ENCODE measurements around a stretch of chr6.

DNA sequence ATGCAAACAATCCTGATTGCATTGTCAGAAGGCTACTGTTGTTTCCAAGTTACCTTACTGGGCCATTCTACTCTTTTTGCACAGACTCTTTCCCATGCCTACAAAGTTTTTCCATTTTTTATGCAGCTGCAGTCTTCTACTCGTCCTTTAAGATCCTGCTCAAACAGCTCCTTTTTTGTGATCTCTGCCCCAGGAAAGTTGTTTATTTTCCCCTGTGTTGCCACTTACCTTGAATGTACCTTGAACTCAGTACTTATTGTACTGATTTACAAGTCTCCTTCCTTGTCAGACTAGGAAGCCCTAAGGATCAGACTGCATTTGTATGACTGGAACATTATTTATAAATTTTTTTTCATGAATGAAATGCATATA lies 97.7 kb downstream of the CRYBG1 start:
- PRO-cap, 2 experiments = no peak in any of the 2 experiments

GRCh38 chr6:106546247-106546764 lies 83.0 kb downstream of the RTN4IP1 start:
- PRO-cap, 2 experiments = no peak in any of the 2 experiments

DNA sequence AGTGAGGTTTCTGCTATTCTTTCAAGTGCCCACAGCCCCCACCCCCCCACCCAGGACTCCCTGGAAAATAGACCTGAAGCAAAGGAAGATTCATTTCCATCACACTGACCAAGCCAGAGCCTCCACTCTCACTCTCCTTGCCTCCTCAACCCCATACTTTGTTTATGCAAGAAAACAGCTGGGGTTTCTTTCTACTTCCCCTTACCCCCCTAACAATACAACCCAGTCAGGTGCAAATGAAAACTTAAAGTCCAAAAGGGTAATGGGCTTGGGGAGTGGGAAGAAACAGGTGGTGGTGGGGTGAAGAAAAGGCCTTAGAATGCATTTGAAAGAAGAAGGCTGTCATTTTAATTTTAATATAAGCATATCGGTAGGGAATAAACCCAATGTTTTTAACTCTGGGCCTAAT lies 14.4 kb downstream of the RTN4IP1 start:
- PRO-cap, 2 experiments = no peak in any of the 2 experiments

GRCh38 chr6:106620953-106621586 lies 8.2 kb downstream of the RTN4IP1 start:
- PRO-cap, 2 experiments = no peak in any of the 2 experiments

GRCh38 chr6:106740838-106741394 lies 111.5 kb downstream of the QRSL1 start:
- PRO-cap, 2 experiments = no peak in any of the 2 experiments

- PRO-cap, 2 experiments = no peak in any of the 2 experiments
Measured at GRCh38 chr6:106751581-106752352, 122.4 kb downstream of the QRSL1 start.

GRCh38 chr6:106757299-106757644 lies 127.9 kb downstream of the QRSL1 start:
- PRO-cap, 2 experiments = no peak in any of the 2 experiments

DNA sequence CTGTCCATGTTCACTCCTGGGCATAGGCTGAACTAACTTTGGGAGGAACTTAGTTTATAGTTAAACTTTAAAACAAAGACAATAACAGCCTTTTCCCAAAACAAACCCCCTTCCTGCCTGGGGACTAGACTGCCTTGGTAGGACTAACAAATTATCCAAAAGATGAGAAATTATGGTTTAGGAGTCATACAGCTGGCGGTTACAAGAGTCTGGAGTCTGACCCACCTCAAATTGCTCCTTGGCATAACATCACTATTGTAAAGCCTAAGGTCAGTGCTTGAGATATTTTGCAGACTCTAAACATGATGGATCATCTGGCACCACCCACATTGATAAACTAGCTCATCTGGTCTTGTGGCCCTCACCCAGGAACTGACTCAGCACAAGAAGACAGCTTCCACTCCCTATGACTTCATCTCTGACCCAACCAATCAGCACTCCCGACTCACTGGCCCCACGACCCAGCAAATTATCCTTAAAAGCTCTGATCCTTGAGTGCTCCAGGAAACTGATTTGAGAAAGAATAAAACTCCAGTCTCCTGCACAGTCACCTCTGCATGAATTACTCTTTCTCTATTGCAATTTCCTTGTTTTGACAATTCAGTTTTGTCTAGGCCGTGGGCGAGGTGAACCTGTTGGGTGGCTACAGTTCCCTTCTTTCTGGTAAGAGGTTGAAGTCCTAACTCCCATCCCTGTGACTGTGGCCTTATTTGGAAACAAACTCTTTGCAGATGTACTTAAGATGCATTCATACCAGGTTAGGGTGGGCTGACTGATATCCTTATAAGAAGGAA lies 115.9 kb downstream of the CD24 start:
- PRO-cap, 2 experiments = no peak in any of the 2 experiments

DNA sequence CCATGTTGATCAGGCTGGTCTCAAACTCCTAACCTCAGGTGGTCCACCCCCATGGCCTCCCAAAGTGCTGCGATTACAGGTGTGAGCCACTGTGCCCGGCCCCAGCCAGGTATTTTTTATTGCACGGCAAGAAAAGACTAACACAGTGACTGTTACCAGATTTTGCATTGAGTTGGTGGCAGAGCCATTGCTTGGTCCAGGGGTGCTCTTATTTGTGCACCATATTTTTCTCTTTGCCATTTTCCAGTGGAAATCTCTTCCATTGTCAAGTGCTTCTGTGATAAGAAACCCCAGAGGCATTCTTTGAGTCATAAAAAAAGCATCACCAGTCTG lies 74.2 kb upstream of the BEND3 start:
- PRO-cap, 2 experiments = no peak in any of the 2 experiments

GRCh38 chr6:107736734-107737449 lies 87.2 kb downstream of the SCML4 start:
- PRO-cap, 2 experiments = no peak in any of the 2 experiments

DNA sequence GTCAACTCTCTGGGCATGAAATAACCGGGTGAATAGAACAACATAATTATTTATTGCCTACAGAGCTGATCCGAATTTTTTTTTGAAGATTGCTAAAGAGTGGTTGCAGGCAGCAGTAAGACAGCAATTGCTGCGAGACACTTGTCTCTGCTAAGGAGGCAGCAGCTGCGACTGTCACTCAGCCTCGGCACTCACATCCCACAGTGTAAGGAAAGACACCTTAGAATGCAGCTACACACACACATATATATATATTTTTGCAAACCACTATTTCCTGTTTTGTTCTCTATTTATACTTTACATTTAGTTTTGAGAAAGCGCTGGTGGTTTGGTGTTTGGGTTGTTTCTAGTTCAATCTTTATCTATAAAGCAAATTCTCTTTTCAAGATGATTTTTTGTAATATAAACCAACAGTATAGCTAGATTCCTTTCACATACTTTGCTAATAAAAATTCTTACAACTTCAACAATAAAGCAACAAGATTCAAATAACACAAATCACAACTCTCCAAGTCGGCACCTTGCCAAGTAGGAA lies 36.8 kb downstream of the SCML4 start:
- PRO-cap, 2 experiments = no peak in any of the 2 experiments

GRCh38 chr6:108348507-108349000 lies 53.7 kb downstream of the AFG1L start:
- PRO-cap, 2 experiments = no peak in any of the 2 experiments

DNA sequence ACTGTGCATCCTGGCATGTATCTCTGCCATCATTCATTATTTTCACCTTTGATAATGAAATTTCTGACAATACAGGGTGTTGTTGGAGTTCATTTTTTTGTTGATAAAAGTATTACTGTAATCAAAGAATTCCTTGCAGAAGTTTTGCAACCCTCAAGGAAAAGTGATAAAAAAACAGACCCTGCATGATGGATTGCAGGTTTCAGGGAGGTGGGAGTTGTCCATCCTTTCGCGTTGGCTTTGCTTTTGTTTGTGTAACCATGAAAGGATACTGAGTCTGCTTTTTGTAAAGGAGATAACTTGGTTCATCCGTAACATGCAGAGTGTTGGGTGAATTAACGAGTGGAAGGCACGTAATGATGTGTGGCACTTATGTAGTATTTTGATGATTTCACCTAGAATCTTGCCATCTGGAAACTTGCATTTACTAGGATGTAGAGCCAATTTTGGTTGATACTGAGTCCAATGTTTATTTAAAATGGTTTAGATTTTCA lies 23.6 kb downstream of the FOXO3 start:
- PRO-cap, 2 experiments = no peak in any of the 2 experiments

DNA sequence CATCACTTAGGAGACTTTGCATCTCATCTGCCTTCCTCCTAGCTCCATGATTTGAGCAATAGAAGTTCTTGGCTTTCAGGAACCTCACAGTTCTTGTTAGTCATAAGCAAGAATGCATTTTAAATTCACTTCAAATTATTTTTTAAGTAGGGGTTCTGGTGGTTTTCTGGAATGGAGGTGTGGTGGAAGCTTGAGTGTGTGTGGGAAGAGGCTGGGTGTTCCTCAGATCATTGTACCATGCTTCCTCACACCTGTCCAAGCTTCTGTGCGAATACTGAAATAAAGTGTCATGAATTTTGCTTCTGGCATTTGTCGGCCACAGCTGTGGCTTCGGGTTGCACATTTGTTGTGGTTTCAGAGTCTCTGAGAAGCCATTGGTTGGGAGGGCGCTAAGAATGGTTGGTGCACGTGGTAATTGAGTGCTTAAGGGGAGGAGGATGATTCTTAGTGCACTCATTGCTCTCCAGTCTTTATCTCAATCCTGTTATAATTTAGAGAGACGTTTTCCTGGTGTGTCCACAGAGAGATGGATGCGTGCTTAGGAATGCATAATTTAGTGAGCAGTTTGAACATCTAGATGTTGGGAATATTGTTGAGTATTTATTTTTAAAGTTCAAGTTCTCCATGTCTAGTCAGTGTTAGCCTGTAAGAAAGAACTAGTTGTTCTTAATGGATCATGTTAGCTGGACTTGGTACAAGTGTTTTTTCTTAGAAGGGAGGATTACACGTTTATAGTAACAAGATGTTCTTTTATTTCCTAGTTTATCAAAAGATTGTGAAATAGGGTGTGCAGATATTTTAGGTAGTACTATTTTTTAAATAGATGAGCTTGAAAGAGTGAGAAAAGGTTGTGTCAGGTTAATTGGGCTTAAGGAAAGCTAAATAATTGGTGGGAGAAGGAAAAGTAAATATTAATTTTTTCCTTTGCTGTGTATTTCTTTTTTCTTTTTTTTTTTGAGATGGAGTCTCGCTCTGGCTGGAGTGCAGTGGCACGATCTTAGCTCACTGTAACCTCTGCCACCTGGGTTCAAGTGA lies 32.0 kb downstream of the FOXO3 start:
- PRO-cap, 2 experiments = peak in 1 of 2 experiments; most common plus-strand start position 452 of the sequence (in 1); most common minus-strand start position 269 of the sequence (in 1)

DNA sequence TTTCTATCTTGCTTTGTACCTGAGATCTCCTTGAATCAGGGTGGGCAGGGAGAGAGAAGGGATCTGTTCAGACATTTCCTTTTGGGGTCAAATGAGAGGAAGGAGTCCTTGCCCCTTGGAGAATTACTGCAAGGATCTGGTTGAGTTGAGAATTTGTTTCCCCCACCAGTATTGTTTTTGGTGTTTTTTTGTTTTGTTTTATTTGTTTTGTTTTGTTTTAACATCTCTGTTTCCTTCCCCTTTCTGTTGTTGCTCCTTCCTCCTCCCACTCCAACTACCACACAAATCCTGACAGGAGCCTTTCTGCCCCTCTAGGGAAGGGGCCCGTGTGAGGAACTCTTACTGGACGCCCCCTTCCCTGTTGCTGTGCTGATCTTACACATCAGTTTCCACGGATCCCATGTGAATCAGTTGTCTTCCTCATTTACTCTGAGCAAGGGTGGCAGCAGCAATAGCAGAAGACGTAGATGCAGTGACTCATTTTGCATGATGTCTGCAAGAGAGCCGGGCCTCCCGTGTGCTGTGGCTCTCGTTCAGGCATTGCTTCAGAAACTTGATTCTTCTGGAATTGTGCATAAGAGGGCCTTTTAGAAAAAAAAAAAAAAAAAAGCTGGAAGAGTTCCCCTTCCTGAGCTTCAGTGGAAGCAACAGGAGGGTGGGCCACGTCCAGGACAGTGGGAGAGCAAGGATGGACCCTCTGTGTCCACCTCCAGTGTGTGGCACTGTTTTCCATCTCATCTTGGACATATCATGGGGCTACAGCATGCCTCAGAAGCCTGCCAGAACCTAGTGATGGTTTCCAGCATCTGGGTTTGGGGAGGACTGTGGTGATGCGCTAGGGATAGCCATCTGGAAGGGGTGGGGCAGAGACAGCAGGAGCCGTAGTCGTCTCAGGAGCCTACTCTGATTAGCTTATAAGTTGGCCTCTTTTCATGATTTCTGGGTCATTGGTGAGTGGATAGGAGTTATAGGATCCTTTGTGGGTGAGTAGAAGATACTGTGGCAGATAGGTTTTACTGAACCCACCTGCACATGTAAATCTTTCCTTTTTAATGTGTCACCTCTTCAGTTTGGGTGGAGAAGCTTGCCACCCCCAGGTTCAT lies 62.0 kb downstream of the FOXO3 start:
- PRO-cap, 2 experiments = peak in 1 of 2 experiments; most common minus-strand start position 431 of the sequence (in 1)

DNA sequence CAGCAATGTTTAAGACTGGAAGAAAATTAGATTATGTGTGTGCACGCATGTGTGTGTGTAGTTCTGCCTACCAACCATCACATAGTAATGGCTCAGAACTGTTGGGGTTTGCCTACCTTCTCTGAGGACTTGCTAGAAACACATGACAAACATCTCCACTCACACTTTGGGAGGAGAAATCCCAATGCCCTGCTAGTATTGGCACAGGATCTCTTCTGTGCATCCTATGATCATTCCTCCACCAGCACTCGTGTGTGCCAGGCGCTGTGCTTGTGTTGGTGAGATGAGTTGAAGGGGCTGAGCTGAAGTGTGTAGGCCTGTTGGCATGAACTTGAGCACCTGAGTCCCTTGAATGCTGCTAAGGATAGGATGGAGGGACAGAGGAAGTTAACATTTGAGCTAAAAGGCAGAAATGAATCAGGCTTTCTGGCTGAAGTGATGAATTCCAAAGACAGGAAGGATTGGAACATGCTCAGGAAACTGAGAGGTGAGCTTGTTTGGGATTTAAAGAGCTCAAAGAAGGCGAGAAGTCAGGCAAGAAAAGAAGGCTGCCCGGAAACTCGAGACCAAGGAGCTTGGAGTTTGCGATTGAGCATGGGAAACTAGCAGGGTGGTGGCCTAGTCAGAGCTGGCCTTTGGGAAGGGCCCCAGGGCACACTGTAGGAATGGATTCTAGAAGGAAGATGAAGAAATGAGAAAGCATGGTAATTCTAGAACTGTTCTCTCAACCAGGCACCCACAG lies 125.9 kb downstream of the FOXO3 start:
- PRO-cap, 2 experiments = no peak in any of the 2 experiments

GRCh38 chr6:108793633-108793858 lies 54.7 kb upstream of the ARMC2 start:
- PRO-cap, 2 experiments = no peak in any of the 2 experiments

GRCh38 chr6:108945382-108946358 lies 97.4 kb downstream of the ARMC2 start:
- PRO-cap, 2 experiments = peak in 1 of 2 experiments; most common minus-strand start chr6:108945959 (in 1)

DNA sequence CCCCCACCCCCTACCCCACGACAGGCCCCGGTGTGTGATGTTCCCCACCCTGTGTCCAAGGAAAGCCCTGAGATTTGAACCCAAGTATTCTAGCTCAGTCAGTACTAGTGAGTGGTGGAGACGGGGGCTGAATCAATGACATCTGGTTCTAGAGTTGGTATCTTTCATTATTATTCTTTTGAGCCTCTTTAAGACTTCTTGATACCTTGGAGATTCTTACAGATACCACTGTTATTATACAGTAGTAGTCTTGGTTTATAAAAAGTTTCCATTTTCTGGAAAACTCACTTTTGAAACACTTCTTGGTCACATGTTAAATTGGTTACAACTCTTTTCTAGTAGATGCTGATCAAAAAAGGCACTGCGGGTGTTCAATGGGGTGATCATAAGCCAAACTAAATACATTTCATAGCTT lies 88.2 kb downstream of the SESN1 start:
- PRO-cap, 2 experiments = no peak in any of the 2 experiments

GRCh38 chr6:109428919-109429398 lies 11.5 kb downstream of the PPIL6 start:
- PRO-cap, 2 experiments = no peak in any of the 2 experiments

All from psoas muscle (tissue), 2 donors.